Spinal cord (tissue), 3 donors: ENCODE data around the genes PCLAF and SPG21.

DNA sequence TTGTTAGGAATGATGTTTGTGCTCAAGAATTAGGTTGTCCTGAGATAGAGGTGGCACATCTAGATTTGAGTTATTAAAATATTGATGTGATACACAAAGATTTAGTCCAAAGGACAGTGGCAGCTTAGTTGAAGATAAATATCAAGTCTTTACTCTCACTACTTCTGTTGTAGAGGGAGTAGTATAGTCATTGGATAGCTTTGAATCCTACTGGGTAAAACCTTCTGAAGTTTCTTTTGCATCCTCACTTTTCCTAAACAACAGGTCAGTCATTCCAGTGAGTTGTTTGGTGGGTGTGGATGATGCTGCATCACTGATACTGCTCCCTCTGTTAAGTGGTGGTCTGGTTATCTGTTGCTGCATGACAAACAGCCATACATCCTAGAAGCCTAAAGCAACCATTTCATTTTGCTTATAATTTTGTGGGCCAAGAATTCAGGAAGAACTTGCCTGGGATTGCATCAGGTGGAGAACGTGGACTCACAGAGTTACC, 19.7 kb downstream of the USP3 start:
- PRO-cap: no peak
- RAMPAGE, long total RNA: no peak

GRCh38 chr15:63598316-63599196, 1.4 kb downstream of the FBXL22 start:
- PRO-cap: no peak
- RAMPAGE, long total RNA: no peak

GRCh38 chr15:63756487-63756773, 77.3 kb downstream of the HERC1 start:
- PRO-cap: no peak
- RAMPAGE, long total RNA: no peak

DNA sequence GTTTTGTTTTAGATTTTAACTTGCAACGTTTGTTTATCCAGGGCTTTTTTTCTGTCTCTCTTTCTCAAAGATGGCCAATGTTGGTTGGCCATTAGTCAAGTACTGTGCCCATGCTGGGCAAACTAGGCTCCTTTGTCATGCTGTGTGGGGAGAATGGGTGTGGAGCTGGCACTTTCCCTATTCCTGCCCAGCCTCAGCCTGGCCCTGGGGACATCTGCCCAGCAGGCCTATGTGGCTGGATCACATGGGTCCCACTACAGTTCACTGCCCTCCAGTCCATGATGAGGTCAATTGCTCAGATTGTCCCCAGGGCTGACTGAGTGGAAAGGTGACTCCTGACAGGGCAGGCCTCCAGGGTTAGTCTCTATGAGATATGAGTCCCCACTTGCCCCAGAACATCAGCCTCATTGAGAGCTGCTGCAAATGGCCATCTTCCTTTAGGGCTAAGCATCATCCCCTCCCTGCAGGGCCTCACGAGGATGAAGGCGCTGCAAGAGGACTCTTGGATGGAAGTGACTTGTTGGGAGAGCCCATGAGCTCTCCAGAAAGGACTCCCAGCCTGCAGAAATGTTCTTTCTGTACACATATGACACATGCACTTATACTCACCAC, 54.5 kb upstream of the HERC1 start:
- PRO-cap: no peak
- RAMPAGE, long total RNA: no peak

- PRO-cap: no peak
- RAMPAGE, long total RNA: no peak
These were observed 103.6 kb downstream of the DAPK2 start for GRCh38 chr15:63942604-63943249.

GRCh38 chr15:64039799-64040311, 6.4 kb downstream of the DAPK2 start:
- PRO-cap: no peak
- RAMPAGE, long total RNA: no peak

DNA sequence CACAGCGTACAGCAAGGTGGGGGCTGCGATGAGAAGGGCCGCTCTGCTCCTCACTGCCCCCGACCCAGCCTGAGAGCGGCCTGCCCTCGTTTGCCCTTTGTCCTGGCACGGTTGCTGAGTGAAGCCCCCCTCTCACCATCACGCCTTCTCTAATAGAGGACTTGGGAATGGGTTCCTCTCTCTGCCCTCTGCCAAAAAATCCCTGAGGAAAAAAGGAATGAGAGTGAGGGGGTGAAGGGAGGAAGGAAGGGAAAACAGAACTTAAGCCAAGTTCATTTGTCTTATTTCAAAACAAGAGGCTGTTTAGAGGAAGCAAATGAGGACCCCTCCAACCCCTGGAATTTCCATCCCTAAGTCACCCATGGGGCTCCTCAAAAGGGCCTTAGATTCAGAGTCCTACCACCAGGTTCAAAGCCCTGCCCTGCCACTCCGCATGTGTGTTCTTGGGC, 685 bp upstream of the DAPK2 start:
- PRO-cap: no peak
- RAMPAGE, long total RNA: no peak

GRCh38 chr15:64246664-64247217, 83.9 kb upstream of the PPIB start:
- PRO-cap: no peak
- RAMPAGE, long total RNA: no peak

- PRO-cap: no peak
- RAMPAGE, long total RNA: no peak
These were observed 639 bp downstream of the CSNK1G1 start for GRCh38 chr15:64355137-64355931.

DNA sequence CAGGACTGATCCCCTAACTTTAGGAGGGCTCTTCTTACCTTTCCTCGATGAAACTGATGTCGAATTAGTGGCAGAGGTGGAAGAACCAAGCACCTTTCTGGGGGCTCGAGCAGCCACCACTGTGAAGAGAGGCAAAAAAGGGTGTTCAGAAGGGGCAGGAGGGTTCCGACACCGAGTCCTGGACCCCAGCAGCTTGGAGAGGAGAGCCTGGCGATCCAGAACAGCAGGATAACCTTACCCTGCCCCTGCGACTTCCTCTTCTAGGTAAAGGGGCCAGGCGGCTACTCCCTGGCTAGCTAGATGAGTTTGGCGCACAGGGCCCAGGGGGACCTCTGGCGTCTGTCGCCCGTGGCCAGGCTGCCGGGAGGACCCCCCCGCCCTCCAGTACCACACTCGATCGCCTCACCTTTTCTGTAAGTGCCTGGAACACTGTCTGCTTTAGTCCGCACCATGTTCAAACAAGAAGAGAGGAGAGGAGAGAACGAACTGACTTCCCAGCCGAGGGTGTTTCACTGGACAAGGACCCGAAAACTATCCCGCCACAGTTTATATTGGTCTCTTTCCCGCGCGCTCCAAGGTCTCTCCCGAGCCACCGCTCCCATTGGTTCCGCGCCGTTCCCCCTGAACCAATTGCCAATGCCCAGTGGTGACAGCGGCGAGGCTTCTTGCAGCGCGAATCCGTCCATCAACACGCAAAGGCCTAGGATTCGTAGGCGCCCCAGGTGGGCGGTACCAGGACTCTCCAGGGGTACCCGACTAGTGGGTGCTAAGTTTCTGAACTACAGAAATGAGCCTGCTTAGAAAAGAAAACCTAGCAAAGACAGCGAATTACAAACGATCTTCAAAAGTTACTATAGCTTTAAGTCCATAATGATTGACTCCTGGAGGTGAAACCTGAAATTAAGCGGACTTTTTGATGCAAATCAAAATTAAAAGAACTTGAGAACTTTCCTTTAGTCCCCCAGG, at the start of gene PCLAF:
PCLAF (minus strand) TSS at position 522 of the 966 bp plus-strand sequence.
- PRO-cap: no peak
- RAMPAGE, long total RNA: start-site peak on the minus strand centred at position 546 of the sequence, 57 bp wide, 104 and 224 reads in 2 replicates

GRCh38 chr15:64499189-64500180, 39.1 kb downstream of the ZNF609 start:
- PRO-cap: no peak
- RAMPAGE, long total RNA: no peak

- PRO-cap: no peak
- RAMPAGE, long total RNA: no peak
These were observed 139.9 kb downstream of the RBPMS2 start for GRCh38 chr15:64635042-64636273.

DNA sequence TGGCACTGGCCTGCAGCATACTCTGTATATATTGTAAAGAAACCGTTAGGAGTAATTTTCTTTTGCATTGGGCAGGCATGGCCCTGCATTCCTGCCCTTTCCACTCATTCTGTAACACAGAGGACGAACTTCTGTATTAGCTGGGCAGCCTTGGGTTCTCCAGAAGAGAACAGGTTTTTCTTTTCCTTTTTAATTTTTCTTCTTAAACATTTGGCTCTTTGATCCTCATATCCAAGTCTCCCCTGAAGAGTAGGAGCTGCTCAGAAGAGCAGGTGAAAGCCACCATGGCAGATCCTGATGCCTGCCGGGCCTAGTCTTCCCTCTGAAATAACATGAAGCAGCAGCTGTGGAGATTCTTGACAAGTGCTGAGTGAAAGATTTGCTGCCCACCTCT, 91.6 kb downstream of the RBPMS2 start:
- PRO-cap: no peak
- RAMPAGE, long total RNA: no peak

DNA sequence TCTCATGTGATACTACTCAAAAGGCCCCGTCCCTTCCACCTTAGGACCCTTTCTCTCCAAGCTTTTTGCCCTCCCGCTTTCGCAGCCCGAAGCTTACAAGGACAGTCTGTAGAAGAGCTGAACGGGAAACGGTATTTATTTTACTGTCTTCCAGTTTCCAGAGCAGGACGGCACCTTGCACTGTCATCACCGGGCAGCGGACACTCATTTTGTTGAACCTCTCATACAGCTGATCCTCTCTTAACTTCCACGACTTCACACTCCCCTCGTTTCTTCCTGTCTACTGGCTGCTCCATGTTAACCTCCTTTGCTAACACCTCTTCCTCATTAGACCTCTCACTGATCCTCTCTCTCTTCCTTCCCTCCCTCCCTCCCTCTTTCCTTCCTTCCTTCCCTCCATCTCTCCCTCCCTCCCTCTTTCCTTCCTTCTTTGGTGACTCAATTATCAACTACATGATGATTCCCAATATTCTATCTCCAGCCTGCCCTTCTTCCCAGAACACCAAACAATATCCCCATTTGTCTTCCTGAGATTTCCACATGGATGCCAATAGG, 5.5 kb upstream of the PLEKHO2 start:
- PRO-cap: no peak
- RAMPAGE, long total RNA: no peak

DNA sequence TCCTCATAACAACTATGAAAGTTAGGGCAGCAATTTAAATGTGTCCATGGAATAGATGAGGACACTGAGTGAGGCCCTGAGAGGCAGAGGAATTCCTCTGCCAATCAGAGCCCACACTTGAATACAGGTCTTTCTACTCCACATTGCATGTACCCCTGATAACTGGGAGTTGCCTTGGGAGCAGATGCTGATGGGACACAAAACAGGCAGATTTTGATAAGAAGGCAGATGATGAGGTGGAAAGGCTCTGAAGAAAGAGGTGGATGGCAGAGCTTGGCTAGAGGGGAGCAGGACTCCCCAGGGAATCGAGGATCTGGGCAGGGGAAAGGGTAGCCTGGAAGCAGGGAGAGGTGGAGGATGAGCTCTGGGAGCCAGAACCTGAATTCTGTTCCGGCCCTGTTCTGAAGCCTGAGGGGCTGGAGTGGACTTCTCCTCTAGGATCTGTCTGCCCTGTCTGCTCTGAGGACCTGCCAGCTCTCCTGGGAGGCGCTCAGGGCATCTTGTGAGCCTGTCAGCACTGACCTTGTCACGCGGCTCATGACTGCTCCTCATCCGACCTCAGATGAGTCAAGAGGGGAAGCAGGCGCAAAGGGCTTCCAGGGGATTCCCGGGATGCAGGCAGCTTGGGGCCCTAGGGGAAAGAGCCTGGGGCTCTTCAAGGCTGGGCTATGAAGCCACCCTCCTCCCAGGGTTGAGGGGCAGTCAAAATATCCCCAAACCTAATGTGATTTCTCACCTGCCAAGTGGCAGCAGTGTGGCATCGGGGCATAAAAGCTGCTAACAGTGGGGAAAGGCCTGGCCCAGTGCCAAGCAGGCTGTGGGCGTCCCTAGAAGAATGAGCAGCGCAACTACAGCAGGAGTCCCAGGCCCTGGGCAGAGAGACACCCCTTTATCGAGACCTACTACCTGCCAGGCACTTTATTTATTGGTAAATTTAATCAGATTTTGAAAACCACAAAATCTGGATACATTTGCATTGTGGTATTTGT, 27.8 kb upstream of the ANKDD1A start:
- PRO-cap: no peak
- RAMPAGE, long total RNA: no peak

- PRO-cap: no peak
- RAMPAGE, long total RNA: no peak
These were observed at the start of gene SPG21 for GRCh38 chr15:64989253-64990243. SPG21 (minus strand) TSS chr15:64989914.

GRCh38 chr15:65049135-65050083, 4.2 kb downstream of the SLC51B start:
- PRO-cap: no peak
- RAMPAGE, long total RNA: no peak

DNA sequence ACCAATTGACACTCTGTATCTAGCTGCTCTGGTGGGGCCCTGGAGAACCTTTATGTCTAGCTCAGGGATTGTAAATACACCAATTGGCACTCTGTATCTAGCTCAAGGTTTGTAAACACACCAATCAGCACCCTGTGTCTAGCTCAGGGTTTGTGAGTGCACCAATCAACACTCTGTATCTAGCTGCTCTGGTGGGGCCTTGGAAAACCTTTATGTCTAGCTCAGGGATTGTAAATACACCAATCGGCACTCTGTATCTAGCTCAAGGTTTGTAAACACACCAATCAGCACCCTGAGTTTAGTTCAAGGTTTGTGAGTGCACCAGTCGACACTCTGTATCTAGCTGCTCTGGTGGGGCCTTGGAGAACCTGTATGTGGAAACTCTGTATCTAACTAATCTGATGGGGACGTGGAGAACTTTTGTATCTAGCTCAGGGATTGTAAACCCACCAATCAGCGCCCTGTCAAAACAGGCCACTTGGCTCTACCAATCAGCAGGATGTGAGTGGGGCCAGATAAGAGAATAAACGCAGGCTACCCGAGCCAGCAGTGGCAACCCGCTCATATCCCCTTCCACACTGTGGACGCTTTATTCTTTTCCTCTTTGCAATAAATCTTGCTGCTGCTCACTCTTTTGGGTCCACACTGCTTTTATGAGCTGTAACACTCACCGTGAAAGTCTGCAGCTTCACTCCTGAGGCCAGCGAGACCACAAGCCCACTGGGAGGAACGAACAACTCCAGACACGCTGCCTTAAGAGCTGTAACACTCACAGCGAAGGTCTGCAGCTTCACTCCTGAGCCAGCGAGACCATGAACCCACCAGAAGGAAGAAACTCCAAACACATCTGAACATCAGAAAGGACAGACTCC, 685 bp upstream of the KBTBD13 start:
- PRO-cap: no peak
- RAMPAGE, long total RNA: no peak

GRCh38 chr15:65421091-65422188, 1.3 kb downstream of the IGDCC4 start:
- PRO-cap: no peak
- RAMPAGE, long total RNA: no peak

DNA sequence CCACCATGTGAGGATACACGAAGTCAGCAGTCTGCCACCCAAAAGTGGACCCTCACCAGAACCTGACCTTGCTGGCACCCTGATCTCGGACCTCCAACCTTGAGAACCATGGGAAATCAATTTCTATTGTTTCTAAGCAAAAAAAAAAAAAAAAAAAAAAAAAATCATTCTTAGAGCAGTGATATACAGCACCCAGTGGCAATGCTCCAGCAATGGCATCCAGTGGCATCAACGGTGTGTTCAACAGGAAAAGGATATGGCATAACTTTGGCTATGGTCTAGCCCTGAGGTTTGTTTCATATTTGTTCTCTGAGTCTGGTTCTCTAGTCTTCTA, 19.3 kb downstream of the DENND4A start:
- PRO-cap: no peak
- RAMPAGE, long total RNA: no peak